T47D (cell line): Measurements from ENCODE around the genes HSPA1A and AGPAT1.

DNA sequence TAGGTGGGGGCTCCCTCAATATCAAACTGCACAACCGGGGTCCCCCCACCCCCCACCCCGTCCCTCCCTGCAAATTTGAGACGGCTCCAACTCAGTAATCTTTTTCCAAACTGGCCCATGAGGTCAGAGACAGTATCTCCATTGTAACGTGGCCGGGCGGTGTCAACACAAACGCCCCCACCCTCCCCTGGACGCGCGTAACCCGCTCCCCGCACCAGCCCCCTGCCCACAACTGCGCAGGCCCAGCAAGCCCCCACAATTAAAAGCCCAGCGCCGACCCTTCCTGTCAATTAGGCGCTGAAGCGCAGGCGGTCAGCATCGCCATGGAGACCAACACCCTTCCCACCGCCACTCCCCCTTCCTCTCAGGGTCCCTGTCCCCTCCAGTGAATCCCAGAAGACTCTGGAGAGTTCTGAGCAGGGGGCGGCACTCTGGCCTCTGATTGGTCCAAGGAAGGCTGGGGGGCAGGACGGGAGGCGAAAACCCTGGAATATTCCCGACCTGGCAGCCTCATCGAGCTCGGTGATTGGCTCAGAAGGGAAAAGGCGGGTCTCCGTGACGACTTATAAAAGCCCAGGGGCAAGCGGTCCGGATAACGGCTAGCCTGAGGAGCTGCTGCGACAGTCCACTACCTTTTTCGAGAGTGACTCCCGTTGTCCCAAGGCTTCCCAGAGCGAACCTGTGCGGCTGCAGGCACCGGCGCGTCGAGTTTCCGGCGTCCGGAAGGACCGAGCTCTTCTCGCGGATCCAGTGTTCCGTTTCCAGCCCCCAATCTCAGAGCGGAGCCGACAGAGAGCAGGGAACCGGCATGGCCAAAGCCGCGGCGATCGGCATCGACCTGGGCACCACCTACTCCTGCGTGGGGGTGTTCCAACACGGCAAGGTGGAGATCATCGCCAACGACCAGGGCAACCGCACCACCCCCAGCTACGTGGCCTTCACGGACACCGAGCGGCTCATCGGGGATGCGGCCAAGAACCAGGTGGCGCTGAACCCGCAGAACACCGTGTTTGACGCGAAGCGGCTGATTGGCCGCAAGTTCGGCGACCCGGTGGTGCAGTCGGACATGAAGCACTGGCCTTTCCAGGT is at the start of gene HSPA1A:
TSS of gene HSPA1A (plus strand) at position 595 of the 1,089 bp plus-strand sequence.
- RRBS = 3% methylated on average over 12 of the region's 78 CpGs

- RRBS = no CpG with 5 or more reads among the region's 6 CpGs
These were observed 5.2 kb downstream of the HSPA1A start for GRCh38 chr6:31820583-31821003.

- RRBS = 5% methylated on average over 4 of the region's 51 CpGs
These were observed 7.5 kb downstream of the HSPA1B start for GRCh38 chr6:31834754-31835732.

- RRBS = no CpG with 5 or more reads among the region's 6 CpGs
These were observed 15.0 kb downstream of the NEU1 start for GRCh38 chr6:31847303-31848296.

DNA sequence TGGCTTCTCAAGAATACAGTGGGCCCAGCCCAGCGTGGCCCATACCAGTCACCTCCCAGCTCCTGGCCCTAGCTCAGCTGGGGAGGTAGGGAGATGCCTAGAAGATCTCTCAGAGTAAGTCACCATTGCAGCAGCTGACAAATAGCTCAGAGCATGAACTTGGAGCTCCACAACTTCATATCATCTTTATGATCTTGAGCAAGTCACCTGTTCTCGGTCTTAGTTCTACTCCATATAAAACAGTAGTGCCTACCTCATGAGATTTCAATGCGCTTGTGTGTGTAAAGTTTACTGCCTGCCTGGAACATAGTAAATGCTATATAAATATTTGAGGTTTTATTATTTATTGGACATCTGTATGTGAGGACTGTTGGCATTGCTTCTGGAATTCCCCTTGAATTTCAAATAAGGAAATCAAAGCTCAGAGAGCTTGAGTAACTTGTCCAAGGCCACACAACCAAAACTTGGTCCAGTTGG is 3.7 kb downstream of the SLC44A4 start:
- RRBS = no CpG with 5 or more reads among the region's 3 CpGs

DNA sequence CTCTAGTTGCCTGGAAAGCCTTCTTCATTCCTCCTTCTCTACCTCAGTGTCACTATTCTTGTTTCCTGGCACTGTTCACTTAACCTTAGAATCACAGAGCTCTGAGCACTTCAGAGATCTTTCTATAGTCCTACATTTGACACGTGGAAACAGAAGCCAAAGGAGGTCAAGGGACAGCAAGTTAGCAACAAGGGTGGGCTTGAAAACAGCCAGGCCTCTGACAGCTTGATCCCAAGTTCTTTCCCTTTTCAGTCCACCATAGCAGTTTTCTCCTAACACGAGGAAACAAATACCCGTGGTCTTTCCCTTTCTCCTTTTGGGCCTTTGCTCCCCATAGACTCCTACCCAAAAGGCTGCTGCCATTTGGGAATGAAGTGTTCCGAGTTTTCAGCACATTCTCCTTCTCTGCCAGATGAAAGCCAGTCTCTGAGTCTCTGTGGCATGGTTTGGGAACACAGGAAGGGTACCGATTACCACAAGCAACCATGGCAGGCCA is 3.8 kb downstream of the CFB start:
- RRBS = no CpG with 5 or more reads among the region's 5 CpGs

GRCh38 chr6:31950435-31951662 is 5.0 kb downstream of the CFB start:
- RRBS = no CpG with 5 or more reads among the region's 14 CpGs

DNA sequence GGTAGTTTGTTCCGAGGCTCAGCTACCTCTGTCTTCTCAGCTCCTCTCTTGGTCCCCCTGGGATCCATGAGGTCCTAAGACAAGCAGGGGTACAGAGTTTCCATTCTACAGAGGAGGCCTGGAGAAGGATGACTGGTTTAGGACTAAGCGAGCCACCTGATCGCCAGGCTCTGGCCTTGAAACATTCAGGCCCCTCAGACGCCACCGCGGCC is 424 bp downstream of the DXO start:
- RRBS = no CpG with 5 or more reads among the region's 6 CpGs

- RRBS = no CpG with 5 or more reads among the region's 22 CpGs
These were observed 9.2 kb upstream of the C4B start for GRCh38 chr6:32005169-32006008.

DNA sequence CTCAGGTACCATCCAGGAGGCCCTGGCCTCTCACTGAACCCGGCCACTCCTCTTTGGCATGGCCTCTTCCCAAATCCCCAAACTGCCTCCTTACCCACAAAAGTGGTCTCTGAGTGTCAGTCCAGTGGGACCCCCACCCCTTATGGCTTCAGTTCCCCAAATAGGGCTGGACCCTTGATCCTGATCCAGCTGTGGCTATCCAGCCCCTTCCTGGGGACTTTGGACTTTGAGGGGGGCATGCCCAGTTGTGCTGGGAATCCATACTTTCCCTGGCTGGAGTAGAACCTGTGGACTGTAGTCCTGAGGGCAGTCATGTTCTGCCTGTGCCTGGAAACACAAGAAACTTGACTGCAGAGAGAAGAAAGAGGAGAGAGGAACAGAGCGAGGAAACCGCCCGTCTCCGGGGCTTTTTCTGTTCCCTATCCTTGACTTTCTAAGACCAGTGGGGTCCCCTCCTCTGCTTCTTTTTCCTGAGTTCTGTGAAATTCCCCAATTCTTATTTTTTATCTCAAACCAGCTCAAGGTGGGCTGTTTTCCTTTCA is 1.0 kb upstream of the CYP21A2 start:
- RRBS = no CpG with 5 or more reads among the region's 5 CpGs

- RRBS = 67% methylated on average over 1 of the region's 17 CpGs
These were observed 7.6 kb downstream of the CYP21A2 start for GRCh38 chr6:32045741-32046302.

DNA sequence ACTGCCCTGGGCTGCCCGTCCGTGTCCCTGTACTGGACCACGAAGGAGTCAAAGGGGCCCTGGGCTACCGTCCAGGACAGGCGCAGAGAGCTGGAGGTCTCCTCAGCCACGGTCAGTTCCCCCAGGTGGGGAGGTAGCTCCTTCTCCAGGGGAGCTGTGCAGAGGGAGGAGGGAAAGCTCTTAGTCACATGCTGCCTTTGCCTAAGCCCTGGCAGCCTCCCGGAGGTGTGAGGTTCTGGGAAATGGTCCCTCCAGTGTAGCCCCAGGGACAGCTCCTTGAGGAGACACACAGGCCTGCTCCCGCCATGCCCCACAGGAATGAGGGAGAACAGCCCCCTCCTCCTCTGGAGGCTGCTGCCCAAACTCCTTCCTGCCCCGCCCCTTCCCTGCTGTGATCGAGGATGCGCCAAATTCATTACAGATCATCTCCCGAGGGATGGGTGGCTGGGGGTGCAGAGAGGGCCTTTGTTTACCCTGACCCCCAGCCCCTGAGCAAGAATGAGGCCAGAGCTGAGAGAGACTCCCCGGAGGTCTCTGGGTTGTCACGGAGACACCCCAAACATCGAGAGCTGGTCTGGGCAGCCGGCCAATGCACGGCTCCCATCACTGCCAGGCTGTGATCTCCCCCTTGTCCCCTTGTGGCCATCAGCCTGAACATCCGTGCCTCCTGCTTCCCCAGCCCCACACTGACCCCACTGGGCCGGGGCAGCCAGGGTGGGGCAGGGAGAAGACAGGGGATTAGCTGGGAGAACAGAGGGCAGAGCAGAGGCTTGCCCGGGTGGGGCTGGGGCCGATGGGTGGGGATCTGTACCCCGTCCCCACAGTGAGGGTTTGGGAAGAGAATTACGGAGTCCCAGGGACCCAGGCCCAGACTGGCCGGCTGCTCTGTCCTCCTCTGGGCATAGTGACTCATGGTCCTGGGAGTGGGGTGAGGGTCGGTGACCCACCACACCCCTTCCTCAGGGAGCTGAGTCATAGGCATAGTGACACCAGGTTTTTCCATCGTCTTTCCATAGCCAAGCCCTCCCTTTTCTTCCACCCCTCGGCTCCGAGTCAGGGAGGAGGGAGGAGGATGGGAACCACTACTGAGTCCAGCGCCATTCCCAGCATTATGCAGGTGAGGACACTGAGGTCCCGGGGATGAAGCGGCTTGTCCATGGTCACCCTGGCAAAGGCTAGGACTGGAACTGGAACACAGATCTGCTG is 8.5 kb downstream of the CYP21A2 start:
- RRBS = 51% methylated on average over 10 of the region's 31 CpGs

GRCh38 chr6:32087034-32088263 is 21.7 kb downstream of the TNXB start:
- RRBS = 49% methylated on average over 22 of the region's 87 CpGs

DNA sequence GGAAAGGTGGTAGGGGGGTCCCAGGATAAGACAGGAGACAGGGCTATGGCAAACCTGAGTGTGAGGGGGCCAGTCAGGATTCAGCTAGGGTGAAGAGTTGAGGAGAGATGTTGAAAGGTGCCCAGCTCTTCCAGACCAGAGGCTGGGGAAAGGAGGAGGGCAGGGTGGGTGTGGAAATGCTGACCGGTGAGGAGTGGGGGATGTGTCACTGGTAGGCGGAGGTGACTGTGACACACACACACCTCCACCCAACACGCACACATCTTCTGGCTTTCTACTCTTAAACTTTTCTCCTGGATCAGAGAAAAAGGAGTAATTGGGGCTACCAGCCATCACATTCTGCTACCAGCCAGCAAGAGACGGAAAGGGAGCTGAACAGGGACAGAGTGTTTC is 2.9 kb downstream of the TNXB start:
- RRBS = no CpG with 5 or more reads among the region's 4 CpGs

DNA sequence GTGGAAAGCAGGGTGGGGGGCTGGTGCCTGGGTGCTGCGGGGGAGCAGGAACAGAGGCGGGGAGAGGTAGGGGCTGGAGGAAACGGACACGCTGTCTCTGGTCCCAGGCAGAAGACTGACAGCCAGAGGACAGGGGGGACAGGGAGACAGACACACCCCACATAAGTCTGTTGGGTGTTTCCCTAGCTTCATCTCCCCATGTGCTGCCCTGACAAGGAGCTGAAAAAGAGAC is 1.0 kb upstream of the TNXB start:
- RRBS = no CpG with 5 or more reads among the region's 4 CpGs

DNA sequence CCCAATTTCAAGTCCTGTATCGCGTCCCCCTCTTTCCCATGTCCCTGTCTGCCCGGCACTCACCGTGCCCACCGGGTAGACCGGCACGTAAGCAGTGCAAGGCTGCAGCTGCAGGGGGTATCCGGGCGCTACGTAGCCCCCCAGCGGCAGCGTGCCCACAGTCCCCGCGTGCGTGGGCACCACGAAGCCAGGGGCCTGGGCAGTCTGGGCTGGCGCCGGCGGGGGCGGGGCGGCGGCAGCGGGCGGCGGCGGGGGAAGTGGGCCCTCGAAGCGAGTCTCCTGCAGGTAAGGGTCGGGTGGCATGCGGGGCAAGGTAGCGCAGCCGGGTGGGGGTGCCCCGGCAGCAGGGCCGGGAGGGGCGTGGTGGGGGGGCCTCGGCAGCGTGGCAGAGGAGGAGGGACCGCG is 1.4 kb downstream of the PRRT1 start:
- RRBS = 89% methylated on average over 23 of the region's 39 CpGs

- RRBS = no CpG with 5 or more reads among the region's 11 CpGs
These were observed 1.5 kb upstream of the EGFL8 start for GRCh38 chr6:32162748-32163477.

- RRBS = no CpG with 5 or more reads among the region's 26 CpGs
These were observed at the start of gene AGPAT1 for GRCh38 chr6:32175689-32176431. TSS of gene AGPAT1 (minus strand) at chr6:32176084.

- RRBS = no CpG with 5 or more reads among the region's 10 CpGs
These were observed 2.4 kb upstream of the AGER start for GRCh38 chr6:32186308-32186923.

- RRBS = no CpG with 5 or more reads among the region's 5 CpGs
These were observed 13.4 kb downstream of the BTNL2 start for GRCh38 chr6:32393553-32394003.